LUHMES (cell line): Measurements from ENCODE around the genes SCGB1D1 and SCGB1A1.

GRCh38 chr11:61918563-61919462 is 1.4 kb upstream of the RAB3IL1 start:
- PRO-cap, result no peak

- PRO-cap, result no peak
These were observed 5.8 kb upstream of the RAB3IL1 start for GRCh38 chr11:61923132-61923572.

- PRO-cap, result no peak
These were observed 3.1 kb downstream of the FTH1 start for GRCh38 chr11:61964464-61964616.

DNA sequence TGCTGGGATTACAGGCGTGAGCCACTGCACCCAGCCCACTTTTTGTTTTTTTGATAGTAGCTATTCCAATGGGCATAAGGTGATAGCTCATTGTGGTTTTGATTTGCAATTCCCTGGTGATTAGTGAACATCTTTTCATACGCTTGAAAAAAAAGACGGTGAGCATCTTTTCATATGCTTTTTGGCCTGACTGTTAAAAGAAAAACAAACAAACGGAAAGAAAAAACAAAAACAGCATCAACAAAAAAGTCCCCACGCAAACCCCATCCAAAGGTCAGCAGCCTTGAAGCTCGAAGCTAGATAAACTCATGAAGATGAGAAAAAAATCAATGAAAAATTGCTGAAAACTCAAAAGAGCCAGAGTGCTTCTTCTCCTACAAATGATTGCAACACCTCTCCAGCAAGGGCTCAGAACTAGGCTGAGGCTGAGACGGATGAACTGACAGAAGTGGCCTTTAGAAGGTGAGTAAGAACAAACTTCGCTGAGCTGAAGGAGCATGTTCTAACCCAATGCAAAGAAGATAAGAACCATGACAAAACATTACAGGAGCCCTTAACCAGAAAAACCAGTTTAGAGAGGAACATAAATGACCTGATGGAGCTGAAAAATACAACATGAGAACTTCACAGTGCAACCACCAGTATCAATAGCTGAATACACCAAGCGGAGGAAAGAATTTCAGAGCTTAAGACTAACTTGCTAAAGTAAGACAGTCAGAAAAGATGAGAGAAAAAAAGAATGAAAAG is 18.4 kb upstream of the FTH1 start:
- PRO-cap, result no peak

GRCh38 chr11:62129779-62130346 is 6.1 kb downstream of the INCENP start:
- PRO-cap, result no peak

- PRO-cap, result no peak
These were observed 28.2 kb downstream of the INCENP start for GRCh38 chr11:62152024-62152410.

DNA sequence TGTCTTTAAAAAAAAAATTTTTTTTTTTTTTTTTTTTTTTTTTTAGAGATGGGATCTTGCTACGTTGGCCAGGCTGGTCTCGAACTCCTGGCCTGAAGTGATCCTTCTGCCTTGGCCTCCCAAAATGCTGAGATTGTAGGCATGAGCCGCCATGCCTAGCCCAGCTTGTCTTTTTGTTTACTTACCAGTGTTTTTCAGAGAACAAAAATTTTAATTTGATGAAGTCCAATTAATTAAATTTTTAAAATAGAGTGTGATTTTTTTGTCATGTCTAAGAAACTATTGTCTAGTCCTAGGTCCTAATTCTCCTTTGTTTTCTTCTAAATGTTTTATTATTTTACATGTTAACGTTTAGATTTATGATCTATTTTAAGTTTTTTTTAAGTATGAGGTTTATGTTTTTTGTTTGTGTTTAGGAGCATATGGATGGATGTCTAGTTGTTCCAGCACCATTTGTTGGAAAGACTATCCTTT is 29.9 kb downstream of the INCENP start:
- PRO-cap, result no peak

DNA sequence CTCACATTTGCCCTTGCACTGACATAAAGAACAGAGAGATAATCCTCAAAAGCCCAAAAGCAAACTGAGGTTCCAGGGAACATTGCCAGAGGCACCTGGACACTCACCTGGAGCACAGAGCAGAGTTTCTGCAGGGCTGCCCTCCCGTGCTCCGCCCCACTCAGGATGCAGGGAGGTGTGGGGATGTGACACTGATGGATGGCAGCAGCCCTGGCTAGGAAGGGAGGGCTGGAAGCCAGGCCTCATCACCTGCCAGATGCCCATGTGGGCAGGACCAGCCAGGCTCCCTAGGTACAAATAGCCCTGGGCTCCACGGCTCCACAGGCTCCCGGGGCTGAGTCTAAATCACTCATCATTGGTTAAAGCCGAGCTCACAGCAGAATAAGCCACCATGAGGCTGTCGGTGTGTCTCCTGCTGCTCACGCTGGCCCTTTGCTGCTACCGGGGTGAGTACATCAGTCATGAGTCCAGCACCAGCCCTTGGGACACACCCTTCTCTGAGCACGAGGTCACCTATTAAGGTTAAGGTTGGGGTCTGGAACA is at the start of gene SCGB1D1:
SCGB1D1 (plus strand) TSS at position 323 of the 543 bp plus-strand sequence.
- PRO-cap, result no peak

DNA sequence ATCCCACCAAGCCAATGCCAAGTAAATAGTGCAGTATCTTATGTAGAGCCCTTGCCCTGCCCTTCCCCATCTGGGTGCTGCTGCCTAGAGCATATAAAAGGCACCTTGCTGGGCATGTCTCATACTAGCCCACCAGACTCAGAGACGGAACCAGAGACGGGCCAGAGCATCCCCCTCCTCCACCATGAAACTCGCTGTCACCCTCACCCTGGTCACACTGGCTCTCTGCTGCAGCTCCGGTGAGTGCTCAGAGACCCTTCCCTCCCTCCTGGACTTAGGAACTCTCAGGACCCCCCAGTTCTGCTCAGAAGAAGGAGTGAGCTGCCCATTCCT is at the start of gene SCGB1A1:
SCGB1A1 (plus strand) TSS at position 122 of the 333 bp plus-strand sequence.
- PRO-cap, result no peak

- PRO-cap, result no peak
These were observed 1.1 kb downstream of the SCGB1A1 start for GRCh38 chr11:62420036-62420261.

GRCh38 chr11:62458283-62458933 is 39.6 kb downstream of the SCGB1A1 start:
- PRO-cap, result no peak

GRCh38 chr11:62463138-62463540 is 44.3 kb downstream of the SCGB1A1 start:
- PRO-cap, result no peak

- PRO-cap, result no peak
These were observed 45.8 kb downstream of the SCGB1A1 start for GRCh38 chr11:62464679-62465063.

DNA sequence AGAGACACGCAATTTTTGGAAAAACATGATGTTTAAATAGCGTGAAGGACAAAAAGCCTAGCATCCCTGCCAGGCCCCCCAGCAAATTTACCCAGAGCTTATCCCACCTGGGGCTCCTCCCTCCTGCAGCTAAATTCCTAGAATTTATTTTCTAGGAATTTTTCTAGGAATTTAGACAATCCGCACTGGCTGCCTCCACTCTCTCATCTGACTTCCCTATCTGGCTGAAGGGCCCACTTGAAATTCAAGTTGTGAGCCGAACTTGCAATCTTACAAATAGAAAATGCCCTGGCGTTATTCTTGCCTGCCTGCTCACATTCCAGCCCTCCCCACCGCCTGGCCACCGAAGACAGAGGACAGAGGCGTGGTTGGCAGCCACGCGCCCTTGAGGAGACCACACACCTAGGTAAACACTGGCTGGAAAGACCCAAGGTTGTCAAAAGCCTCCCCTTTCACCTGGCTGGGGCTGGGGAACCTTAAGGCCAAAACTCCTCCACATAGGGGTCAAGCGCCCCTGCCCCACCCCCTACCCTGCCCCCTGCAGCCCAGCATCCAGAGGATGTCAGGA is 42.3 kb downstream of the AHNAK start:
- PRO-cap, result no peak

DNA sequence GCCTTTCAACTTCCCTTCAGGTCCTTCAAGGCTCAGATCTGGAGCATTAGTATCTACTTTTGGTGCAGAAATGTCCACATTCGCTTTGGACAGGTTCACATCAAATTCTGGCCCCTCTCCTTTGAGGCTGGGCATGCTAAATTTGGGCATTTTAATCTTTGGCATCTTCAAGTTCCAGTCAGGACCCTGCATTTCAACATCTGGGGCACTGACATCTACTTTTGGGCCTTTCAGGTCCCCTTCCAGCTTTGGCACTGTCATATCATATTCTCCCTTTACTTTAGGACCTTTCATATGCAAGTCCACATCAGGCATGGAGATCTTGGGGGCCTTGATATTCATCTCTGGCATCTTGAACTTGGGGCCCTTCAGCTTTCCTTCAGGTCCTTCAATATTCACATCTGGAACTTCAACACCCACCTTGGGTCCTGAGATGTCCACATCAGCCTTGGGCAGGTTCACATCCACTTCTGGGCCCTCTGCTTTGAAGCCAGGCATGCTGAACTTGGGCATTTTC is 15.3 kb downstream of the AHNAK start:
- PRO-cap, result no peak

DNA sequence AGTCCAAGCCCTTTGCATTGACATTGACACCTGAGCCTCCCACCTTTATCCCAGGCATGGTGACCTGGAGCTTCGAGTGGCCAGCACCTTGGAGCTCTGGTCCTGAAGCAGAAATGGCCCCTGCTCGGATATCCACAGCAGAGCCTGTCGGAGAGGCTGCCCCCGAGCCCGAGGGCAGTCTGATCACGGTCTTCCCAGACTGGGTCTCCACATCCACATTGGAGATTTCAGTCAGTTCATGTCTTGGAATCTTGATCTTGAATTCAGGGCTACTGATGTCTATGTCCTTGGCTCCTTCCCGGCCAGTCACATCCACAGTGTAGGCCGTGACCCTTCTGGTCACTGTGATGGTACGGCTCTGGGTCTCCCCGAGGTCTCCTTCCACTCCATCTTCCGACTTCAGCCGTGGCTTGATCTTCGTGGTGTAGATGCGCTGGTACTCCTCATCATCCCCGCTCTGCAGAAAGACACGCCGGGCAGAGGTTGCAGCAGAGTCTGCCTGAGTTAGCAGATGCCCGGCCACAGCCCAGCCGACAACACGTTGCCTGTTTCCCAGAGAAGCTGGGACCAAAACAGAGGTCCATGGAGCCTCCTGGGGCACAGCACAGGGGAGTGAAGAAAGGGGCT is 12.9 kb downstream of the AHNAK start:
- PRO-cap, result no peak

DNA sequence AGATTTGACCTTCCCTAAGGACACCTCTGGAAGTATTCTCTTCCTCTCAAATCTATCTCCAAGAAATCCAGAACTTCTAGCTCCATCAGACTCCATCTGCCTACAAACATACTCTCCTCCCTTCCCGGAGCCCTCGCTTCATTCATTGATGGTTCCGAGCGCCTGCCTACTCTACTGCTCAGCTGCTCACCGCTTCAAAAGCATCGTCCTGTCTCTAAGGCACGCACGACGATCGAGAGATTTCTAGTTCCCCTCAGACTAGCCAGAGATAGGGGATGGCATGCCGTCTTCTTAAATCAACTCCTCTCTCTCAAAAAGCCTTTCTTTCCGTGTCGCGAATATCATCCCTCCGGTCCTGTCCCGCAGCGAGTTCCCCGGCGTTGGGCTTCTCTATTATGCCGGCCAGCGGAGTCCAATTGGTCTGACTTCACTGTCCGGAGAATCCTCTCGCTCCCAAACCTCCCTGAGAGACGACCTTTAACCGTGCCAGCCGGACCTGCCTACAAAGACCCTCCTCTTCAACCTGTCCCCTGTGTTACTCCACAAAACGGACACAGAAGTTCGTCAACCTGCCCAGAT is 641 bp downstream of the EEF1G start:
- PRO-cap, result no peak

DNA sequence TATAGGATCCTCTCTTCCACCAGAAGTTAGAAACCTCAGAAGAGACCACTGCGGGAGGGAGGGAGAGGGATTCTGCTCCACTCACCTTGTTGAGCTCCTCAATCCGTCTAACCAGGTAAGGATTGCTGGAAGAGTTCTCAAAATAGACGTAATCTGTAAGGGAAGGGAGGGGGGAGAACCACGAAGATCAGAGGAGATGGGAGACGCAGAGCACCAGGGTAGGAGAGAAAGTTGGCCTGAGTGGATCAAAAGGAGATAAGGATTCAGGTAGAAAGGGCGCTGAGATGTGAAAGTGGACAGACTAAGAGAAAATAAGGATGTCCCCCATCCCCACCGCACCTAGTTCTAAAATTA is 1.2 kb downstream of the MTA2 start:
- PRO-cap, result no peak

DNA sequence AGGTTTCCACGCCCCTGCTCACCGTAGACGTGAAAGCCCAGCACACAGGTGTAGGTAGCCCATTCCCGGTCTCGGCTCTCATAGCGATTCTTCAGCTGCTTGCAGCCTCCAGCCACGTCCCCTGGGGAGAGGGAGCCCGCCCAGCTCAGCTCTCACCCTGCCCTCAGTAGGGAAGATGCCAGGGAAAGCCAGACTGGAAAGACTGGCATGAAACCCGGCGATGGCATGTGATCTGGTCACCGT is 1.4 kb upstream of the MTA2 start:
- PRO-cap, result no peak

- PRO-cap, result bidirectional peak, plus-strand start at chr11:62612374, minus-strand start at chr11:62612376
These were observed 537 bp downstream of the EML3 start for GRCh38 chr11:62612064-62612411.